Retinal pigment epithelial cell (primary cell): ENCODE measurements around the genes NSUN7 and GRXCR1.

GRCh38 chr4:40553898-40554548, 75.6 kb downstream of the RBM47 start:
- RRBS, result no CpG with 5 or more reads among the region's 14 CpGs

- RRBS, result no CpG with 5 or more reads among the region's 1 CpG
These were observed 1.3 kb upstream of the RBM47 start for GRCh38 chr4:40631097-40631307.

DNA sequence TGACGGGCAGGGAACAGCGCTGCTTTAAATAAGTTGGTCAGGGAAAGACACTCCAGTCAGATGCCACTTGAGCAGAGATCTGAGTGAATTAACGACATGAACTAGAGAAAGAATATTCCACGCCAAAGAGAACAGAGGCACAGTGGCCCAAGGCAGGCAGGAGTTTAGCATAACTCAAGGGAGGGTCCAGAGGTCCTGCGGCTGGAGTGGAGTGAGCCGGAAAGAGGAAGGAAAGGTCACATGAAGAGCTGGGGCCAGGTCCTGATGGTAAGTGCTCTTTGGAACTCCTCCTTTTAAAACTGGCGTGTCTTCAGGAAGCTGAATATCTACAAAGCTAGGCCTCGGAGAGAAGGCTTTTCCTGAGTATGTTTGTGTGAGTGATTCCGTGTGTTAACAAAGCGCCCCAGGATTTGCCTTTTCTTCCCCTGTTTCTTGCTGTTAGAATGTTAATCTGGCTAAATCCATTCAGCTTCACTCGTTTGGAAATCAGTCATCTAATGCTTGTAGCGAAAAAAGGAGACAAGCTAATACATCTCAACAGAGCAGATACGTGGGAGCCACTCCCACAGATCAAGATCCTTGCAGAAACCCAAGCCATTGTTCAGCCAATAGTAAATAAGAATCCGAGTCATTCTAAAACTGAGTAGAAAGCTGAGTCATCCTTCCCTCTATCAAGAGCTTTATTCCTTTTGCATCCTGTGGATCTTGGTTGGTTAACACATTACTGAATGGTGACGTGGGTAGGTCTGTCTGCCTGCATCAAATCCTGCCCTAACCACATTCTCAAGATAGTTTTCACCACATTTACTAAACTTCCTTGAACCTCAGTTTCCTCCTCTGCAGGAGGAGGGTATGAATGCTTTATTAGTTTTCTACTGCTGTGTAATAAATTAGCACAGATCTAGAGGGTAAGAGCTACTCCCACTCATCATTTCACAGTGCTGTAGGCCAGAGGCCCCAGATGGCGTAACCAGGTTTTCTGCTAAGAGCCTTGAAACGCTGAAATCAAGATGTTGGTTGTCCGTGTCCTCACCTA, 43.1 kb upstream of the RBM47 start:
- RRBS, result no CpG with 5 or more reads among the region's 18 CpGs

GRCh38 chr4:40731564-40732359, 18.0 kb upstream of the NSUN7 start:
- RRBS, result 0% methylated on average over 3 of the region's 6 CpGs

- RRBS, result no CpG with 5 or more reads among the region's 5 CpGs
These were observed 15.2 kb upstream of the NSUN7 start for GRCh38 chr4:40734590-40734945.

DNA sequence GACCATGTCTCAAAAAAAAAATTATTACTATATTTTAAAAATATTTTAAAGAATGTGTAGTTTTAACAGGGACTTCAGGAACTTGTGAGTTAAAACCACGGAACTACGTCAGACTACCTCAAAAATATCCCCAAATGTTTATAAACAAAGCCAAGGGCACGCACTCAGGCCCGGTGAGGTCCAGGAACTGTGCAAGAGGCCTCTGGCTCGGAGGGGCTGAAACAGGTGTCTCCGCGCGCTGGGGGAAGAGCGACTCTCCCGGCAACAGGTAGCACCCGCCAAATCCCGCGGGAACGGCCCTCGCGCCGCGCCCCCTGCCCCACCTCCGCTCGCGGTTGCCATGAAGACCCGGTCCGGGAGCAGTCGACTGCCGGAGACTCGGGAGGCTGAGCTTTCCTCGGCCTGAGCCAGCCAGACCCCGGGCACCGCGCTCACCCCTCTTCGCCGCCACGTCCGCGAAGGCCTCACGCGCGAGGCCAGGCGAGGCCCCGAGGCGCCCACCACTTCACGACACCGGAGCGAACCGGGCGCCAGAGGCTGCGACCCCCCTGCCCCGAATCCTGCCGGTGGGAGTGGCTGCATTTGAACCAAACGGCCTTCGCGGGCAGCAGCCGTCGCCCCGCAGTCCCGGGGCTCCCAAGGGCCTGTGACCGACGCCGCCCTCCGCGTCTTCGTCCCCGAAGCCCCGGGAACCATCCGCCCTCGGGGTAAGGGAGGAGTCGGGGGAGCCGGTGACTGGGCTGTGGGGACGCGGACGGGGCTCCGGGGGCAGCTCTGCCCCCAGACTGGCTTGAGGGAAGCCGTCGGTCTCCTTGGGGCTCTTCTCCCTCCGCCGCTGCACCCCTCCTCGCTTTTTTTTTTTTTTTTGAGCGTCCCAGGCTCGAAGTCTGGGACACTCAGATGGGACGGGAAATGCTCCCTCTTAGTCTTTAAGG, at the start of gene NSUN7:
Gene NSUN7 (plus strand): TSS at position 362 of the 935 bp plus-strand sequence.
- RRBS, result under 1% methylated on average over 47 of the region's 80 CpGs

DNA sequence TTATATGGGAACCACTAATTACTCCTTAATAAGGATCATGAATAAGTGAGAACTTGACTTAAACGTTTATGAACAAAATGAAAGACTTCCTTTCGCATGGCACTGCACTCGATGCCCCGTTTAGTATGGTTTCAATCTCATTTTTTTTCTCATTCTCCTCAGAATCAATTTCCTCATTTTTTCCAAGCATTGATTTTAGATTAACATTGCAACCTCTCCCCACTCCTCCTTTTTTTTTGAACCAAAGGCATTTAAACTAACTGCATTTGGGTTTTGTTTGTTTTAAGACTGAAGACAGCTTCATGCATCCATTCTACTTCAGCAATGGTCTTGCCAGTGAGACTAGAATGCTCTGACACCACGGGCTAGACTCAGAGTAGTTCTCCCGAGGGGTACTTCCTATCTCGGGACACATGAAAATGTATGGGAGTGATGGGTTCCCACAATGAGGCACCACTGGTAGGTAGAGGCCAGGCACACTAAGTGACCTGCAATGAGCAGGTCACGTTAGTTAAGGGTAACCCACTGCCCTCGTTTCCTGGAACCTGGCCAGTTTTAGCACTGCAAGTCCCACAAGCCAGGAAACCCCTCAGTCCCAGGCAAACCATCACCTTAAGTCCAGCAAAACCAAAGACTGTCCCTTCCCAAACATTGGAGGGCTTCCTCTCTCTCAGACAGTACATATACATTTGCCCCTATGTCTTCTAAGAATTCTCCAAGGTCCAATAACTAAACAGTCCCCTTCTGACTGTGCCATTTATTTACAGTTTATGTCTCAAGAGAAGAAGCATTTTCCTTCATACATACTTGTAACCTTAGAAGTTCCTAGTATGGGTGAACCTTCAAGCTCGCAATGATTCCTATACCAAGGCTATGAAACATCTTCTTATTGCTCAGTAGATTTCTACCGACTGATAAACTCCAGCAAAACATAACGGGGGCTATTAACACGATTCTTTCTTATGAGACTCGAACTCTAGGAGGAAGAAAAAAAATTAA, 220.8 kb downstream of the NSUN7 start:
- RRBS, result no CpG with 5 or more reads among the region's 14 CpGs

DNA sequence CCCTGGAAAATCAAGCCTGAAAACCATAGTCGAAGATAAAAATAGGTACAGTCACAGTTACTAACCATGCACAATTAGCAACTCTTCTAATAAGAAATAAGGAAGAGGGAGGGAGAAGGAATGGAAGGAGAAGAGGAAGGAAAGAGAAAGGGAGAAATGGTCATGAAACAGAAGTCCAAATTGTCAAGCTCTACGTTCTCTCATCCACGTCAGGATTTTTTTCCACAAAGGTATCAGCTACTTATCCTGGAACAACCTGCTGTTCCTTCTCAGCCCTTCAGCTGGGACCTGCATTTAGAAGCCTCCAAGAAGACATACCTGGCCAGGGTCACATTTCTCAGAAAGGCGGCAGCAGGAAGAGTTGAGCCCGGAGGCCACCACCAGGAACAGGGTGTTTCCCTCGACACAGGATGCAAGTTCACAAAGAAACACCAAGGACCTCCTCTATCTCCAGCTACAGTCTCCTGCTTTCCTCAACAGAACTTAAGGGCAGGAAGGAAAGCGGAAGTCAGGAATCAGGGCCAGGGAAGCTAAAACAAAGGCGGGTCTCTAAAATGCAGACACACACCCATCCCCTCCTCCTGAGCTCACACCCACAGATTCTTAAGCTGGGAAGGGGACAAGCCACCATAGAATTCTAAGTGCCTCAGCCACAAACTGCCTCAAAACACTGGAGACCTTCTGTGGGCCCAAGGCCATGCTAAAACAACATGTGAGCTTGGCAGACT, 163.6 kb downstream of the APBB2 start:
- RRBS, result no CpG with 5 or more reads among the region's 8 CpGs

DNA sequence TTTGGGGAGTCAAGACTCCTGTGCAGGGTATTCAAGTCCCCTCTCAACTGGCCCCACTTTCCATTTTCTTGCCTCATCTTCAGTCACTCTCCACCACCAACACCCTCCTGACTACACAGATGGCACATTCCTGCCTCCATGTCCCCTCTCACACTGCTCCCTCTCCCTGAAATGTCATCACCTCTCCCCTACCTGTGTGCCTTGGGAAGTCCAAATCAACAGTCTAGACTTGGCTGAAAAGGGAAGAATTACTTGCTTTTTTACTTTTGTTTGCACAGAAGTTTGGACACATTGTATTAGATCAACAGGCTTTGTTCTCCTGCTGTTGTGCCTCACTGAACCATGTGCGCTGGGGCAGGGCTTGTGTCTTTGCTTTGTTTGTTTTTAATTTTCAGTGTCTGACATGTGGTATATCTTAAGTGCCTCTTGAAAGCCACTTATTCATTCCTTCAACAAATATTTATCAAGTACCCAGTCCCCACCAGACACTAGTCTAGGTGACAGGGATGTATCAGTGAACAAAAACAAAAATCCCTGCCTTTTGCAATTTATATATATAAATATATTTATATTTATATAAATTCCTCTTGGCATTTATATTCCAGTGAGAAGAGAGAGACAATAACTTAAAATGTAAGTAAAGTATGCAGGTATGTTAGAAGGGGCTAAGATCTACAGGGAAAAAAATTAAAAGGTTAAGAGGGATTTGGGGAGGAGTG, 84.9 kb downstream of the APBB2 start:
- RRBS, result no CpG with 5 or more reads among the region's 1 CpG

DNA sequence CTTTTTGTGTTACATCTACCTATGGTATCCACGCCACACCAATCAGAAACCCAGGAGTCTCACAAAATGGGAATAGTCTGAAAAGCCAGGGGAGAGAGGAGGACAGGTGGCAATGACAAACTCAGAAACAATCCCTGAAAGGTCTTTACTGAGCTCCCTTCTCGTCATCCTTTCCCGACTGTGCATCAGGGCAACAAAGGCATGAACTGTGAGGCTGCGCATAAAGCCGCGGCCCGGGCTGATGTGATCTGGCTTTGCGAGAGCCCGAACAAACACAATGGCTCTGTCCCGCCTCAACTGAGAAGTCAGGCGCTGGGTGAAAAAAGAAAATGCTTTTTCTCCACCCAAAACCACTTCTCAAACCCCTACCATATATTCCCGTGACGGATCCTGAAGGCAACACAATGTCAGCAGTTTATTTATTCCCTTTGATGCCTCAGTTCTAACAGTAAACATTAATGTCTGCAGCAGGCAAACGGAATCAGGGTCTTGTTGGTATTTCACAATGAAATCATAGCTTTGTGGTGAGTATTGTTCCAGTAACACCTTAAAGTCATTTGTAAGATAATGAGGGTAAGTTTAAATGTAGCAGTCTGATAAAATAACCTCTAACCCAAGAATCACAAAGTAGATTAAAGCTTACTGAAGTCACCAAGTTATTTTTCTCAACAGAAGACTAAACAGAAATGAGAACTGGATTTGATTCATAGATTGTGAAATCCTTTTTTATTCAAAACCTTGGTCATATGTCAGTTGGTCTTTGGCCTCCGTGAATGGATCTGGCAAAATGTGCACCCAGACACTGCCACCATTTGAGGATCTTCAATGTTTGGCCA, 67.5 kb downstream of the APBB2 start:
- RRBS, result no CpG with 5 or more reads among the region's 15 CpGs

- RRBS, result no CpG with 5 or more reads among the region's 3 CpGs
These were observed 12.2 kb downstream of the APBB2 start for GRCh38 chr4:41202193-41202560.

DNA sequence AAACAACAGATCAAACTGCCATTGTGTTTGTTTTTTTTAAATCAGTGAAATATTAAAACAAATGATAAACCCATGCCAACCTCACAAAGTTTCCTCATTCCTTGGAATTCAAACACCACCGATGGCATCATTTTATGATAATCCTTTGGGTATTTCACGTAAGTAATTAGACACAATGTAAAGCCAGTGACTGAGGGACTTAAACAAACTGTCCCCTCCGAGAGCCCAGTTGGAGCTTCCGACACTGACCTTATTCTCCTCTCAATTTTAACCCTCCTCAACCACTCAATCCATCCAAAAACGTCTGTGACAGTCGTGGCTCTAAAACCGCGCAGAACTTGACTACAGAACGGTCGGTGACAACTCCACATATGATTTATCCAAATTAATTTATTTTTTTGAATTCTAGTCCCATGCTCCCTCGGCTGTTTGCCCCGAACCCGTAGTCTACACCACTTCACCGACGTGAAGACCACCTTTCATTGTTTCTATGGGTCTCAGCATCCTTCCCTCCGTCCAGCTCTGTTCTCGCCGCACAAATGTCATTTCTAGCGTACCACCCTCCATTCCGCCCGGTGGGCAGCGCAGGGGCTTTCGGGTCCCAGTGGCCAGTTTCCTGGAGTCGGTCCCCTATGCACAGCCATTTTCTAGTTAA, 1.1 kb downstream of the APBB2 start:
- RRBS, result no CpG with 5 or more reads among the region's 24 CpGs

GRCh38 chr4:41255765-41256558, 766 bp upstream of the UCHL1 start:
- RRBS, result no CpG with 5 or more reads among the region's 12 CpGs

- RRBS, result under 1% methylated on average over 3 of the region's 15 CpGs
These were observed 104.3 kb downstream of the UCHL1 start for GRCh38 chr4:41361176-41361352.

GRCh38 chr4:41378311-41378948, 121.7 kb downstream of the UCHL1 start:
- RRBS, result no CpG with 5 or more reads among the region's 2 CpGs

DNA sequence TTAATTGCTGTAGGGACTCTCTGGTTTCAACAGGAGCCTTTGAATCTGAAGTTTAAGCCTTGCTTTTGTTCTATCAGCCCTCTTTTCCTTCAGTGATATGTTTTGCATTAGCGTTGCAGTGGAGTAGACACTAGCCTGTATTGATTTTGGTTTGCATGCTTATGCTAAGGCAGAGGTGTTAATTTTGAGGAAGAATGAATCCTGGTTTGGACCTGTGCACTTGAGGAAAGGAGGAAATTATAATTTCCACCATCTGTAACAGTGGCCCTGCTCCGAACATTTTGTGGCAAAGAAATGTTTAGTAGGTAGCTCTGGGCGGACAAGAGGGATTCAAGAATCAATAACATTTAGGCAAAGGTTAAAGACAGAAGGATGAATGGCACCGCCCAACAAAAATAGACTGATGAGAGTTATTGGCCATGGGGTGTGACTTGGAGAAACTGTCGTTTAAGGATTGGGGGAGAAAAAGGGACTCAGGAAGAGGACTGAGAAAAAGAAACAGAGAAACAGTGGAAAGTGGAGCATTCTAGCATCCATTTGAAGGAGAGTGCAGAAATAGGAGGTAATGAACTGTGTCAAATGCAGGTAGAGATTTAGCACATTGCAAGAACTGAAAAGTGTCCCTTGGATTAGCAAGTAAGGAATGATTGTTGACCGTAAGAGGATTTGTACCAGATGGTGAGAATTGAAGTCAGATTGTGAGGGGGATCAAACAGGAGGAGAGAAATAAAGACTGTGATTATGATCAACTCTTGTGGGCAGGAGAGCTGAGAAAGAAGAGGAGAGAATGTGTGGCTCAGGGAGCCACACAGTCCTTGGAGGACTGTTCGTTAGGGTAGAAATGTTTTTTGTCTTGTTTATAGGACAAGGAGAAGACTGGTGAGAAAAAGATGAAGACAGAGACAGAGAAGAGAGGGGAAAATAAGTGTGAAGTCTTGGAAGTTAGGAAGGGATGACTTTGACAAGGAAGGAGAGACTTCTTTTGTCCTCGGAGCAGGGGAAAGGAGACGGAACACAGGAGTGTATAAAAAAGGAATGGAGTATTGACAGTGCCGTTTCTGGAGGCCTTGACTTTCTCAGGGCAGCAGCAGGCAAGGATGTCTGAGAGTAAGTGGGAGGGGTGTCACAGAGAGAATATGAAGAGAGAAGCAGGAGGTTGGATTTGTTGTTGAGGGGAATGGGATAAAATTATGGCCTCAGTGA, 32.8 kb downstream of the LIMCH1 start:
- RRBS, result no CpG with 5 or more reads among the region's 10 CpGs

GRCh38 chr4:42605032-42606149, 51.5 kb downstream of the ATP8A1 start:
- RRBS, result no CpG with 5 or more reads among the region's 9 CpGs

GRCh38 chr4:42892290-42892846, at the start of gene GRXCR1:
TSS of gene GRXCR1 (plus strand) at chr4:42892713.
- RRBS, result no CpG with 5 or more reads among the region's 3 CpGs